Jurkat, Clone E6-1 (cell line): ENCODE data around the gene MIIP.

GRCh38 chr1:11108923-11109875, 9.5 kb upstream of the EXOSC10 start:
- RRBS, result no CpG with 5 or more reads among the region's 9 CpGs

DNA sequence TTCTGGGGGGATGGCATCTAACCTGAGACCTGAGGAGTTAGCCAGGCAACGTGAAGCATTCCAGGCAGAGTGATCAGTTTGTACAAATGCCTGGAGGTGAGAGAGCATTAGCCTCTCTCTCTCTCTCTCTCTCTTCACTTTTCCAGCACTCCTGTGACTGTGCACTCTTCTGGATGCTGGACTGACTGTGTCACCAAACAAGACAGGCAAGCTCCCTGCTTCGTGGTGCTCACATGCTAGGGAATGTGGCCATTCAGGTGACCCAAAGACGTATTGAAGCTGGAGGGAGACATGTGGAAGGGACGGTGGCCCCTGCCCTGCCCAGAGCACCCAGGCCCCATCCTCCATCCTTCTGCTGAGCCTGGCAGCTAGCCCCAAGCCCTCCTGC, 48.7 kb downstream of the UBIAD1 start:
- RRBS, result no CpG with 5 or more reads among the region's 4 CpGs

DNA sequence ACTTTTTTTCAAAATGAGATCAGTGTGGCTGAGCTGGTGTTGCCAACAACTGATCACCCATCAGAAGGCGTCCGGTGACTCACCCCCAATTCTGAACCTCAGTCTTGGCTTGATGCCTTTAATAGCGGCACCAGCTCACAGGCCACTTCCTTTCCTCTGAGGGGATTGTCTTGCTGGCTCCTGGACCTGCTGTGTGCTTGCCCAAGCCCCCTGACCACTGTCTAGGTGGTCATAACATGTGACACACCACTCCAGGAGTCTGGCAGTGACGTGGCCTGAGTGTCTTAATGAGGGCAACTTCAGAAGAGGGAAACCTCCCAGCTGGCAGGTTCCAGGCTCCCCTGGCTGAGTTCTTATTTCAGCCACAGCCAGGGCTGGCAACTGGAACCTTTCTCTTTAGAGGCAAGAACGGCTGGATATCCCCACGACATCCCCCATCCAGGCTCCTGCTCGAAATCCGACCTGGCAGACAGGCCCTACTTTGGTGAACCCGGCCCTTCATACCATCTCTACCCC, 1.8 kb downstream of the DRAXIN start:
- RRBS, result no CpG with 5 or more reads among the region's 9 CpGs

DNA sequence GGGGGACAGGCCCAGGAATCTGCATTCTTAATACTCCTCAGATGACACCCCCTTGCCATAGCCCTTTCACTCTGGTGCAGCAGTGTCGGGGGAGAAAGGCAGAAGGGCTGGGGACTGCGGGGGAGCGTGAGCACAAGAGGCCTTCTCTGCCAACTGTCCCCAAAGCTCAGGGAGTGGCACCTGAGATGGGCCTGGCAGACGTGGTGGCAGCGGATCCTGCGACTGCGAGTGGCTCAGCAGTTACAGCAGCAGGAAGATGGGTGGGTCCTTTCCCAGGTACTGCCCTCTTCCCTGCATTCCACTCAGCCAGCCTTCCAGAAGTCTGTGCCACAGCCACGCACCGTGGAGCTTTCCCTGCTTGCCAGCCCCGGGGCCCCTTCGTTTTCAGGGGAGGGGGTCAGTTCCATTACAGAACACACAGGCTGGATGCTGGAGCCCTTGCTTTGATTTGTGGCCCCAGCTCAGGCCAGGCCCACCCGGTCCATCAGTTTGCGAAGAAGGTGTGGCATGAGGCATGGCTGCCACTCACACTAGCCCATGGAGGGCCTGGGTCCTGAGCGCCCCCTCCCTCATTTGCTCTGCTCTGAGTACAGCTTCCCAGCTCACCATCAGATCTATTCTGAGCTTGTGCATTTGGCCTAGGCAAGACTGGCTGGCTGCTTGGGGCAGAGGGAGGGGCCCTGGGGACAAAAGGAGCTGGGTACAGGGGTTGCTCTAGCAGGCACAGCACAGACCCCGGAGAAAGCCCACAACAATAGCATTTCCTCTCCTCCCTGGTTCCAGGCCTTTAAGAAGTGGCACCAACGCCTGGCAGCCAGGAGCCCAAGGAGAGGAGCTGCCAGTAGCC, 17.1 kb downstream of the MTHFR start:
- RRBS, result no CpG with 5 or more reads among the region's 16 CpGs

DNA sequence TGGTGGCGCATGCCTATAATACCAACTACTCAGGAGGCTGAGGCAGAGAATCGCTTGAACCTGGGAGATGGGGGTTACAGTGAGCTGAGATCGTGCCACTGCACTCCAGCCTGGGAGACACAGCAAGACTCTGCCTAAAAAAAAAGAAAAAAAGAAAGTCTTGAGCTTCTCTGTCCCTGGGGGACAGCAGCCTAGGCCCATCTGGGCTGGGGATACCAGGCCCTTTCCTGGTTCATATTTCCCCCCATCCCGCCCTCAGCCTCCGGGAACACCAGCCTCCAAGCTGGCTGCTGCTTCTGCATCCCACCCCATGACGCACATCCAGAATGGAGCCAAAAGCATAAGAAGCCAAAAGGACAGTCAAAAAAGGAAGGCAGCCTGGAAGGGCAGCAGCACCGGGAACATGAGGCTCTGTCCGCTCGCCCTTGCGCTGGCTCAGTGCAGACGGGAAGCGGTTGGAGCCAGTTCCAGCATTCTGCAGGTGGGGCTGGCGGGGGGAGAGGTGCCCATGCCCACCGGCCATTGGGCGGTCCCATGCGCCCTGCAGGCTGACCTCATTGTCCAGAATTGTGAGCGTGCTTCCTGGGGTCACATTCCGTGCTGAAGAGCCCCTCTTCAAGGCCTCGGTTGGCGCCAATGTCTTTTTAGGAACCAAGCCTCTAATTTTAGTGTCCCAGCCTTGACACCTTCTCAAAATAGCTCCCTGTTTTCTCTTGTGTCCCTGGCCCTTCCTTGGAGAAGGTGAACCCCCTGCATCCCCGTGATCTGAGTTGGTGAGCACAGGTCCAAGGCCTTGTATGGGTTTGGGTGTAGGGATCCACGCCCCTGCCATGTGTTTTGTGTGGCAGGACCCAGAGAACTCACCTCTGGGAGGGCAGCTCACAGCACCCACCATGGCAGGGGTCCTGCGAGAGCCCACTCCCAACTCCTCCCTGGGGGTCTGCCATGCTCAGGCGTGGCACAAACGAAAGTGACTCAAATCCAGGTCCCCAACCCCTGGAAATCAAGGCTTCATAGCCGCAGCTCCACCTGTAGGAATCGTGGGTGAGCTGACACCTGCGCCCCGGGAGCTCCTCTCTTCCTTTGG, 28.4 kb upstream of the NPPB start:
- RRBS, result no CpG with 5 or more reads among the region's 29 CpGs

DNA sequence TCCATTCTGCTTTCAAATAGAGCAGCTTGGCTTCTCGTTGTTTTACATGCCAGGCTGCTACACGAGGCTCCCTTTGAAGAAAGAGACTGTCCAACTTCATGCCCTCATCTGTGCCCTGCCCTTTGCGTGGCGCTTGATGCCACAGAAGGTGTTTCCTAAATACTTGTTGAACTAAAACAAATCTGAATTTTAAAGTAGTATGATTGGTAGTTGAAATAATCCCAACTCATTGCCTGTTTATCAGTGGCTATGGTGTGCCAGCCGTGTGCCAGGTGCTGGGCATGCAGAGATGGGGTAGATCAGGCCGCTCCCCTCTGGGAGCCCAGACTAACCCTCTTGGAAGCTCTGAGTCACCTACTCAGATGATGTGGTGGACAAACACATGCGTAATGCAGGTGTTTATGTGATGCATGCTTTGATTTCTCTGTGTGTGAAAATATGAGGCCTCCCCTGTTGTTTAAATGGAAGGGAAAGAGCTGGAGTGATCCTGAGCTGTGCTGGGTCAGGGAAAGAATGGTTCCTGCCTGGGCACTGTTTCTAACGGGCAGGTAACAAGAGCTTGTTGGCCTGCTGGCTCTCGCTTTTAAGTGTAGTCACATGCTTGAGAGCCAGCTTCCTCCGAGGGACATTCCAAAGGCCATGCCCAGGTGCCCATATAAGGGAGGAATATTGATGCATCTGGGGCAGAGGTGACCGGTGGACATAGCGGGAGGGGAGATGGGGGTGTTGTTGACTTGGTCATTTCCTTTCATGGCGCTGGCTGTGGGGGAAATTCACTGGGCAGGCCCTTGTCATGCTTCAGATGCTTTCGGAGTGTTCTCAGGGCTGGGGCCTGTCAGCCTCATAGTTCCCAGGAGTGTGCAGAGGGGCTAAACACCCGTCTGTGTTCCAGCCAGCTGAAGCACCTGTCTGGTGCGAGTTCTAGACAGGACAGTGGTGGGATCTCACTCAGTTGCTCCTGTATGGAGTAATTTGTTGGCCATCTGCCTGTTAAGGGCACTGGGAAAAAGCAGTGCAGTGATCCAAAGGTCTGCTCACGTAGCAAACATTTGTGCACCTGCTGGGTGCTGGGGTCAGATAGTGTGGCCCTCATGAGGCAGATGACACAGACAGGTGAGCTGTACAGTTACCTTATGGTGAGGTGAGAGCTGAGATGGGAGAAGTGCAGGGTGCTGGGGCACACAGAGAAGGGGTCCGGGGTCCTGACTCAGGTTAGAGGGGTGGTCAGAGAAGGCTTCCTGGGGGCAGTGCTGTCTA, 10.3 kb downstream of the MFN2 start:
- RRBS, result 100% methylated on average over 1 of the region's 18 CpGs

- RRBS, result 2% methylated on average over 20 of the region's 79 CpGs
These were observed at the start of gene MIIP for GRCh38 chr1:12019106-12020112. TSS of gene MIIP (plus strand) at chr1:12019498.

- RRBS, result no CpG with 5 or more reads among the region's 2 CpGs
These were observed 3.0 kb downstream of the TNFRSF1B start for GRCh38 chr1:12169798-12170149.

DNA sequence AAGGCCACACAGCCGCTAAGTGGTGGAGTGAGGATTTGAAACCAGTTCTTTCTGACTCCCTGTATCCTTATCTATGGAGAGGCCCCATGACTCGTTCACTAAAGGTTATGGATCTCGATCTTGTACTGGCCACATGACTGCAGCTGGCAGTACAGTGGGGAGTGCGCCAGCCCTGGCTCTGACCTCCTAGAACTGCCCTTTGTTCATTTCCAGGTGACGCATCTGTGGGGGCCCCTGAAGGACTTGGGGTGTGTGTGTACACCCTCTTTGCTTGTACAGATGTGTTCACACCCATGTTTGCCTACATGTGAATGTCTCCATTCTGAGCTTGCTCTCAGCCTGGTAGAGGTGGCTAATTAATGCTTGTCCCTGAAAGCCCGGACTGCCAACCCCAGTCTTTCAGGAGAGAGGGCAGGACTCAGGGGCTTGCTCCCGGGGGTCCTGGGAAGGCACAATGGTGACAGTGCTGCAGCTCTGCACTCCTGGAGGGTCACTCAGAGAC, 19.8 kb downstream of the TNFRSF1B start:
- RRBS, result 40% methylated on average over 2 of the region's 7 CpGs

GRCh38 chr1:12201449-12201946, 28.3 kb upstream of the VPS13D start:
- RRBS, result no CpG with 5 or more reads among the region's 5 CpGs

GRCh38 chr1:12205318-12205555, 24.6 kb upstream of the VPS13D start:
- RRBS, result no CpG with 5 or more reads among the region's 1 CpG

DNA sequence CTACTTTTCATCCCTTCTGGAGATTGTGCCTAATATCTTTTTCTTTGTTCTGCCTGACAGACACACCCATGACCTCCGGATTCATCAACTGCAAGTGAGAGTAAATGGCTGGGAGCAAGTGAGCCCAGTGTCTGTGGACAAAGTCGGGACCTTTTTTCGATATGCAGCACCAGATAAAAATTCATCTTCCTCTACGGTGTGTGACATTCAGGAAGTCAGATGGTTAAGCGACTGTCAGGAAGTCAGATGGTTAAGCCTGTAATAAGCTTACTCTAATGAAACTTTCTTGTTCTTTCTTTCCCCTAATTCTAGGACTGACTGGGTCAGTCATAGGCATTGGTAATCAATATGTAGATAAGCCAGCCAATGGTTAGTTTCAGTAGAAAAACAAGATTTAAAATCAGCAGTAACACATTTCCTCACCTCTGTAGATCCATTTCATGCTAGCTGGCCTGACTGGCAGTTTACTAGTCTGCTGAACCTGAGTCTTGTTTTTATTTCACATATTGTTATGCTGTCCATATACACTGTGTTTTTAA, 115.6 kb downstream of the VPS13D start:
- RRBS, result no CpG with 5 or more reads among the region's 5 CpGs

GRCh38 chr1:12359719-12360280, 130.0 kb downstream of the VPS13D start:
- RRBS, result no CpG with 5 or more reads among the region's 3 CpGs

DNA sequence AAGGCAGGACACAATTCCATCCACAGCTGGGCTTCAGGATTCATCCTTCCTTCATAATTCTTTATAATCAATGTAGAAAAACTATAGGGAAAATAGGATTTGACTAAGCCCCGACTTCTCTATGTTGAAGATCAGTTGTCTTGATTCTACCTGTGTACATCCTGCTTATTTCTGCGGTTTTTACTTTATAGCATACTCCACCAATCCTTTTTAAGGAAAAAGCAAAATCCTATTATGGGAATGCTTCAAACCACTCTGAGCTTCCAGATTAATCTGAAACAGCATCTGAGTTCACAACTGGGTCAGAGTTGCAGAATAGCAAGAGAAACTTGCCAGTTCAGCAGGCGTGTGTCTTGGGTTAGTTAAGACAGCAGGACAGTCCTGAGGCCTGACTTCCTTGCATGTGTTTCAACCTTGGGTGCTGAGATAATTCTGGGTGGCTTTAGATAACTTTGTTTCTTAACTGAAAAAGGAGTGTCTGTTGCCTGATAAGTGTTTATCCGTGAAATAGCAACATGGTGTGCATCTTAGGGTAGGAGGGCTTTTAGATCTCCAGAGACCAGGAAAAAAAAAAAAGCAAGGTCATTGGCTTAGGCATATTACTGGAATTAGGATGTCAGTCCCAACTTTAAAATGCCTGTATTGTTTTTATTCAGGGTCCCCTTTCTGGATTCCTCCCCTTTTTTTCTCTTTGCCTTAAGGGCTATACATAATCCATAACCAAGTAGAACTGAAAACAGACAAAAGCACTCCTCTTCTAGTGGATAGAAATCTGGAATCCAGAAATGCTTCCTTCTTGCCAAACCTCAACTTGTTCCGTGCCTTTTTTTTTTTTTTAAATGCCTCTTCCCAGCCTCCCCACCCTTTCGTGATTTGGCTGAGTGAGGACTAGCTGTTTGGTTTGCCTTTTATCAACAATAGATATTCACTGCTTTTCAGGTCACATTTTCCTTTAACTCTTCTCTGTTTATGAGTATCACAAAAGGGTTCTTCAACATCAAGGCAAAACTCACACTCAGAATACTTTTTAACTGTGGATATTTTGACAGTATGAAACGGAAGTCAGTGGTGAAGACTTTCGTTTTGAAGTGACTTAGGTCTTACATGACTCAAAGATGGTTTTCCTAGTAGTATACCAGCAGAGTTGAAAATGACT, 169.1 kb downstream of the DHRS3 start:
- RRBS, result no CpG with 5 or more reads among the region's 8 CpGs

GRCh38 chr1:12472765-12473201, 145.2 kb downstream of the DHRS3 start:
- RRBS, result no CpG with 5 or more reads among the region's 4 CpGs

DNA sequence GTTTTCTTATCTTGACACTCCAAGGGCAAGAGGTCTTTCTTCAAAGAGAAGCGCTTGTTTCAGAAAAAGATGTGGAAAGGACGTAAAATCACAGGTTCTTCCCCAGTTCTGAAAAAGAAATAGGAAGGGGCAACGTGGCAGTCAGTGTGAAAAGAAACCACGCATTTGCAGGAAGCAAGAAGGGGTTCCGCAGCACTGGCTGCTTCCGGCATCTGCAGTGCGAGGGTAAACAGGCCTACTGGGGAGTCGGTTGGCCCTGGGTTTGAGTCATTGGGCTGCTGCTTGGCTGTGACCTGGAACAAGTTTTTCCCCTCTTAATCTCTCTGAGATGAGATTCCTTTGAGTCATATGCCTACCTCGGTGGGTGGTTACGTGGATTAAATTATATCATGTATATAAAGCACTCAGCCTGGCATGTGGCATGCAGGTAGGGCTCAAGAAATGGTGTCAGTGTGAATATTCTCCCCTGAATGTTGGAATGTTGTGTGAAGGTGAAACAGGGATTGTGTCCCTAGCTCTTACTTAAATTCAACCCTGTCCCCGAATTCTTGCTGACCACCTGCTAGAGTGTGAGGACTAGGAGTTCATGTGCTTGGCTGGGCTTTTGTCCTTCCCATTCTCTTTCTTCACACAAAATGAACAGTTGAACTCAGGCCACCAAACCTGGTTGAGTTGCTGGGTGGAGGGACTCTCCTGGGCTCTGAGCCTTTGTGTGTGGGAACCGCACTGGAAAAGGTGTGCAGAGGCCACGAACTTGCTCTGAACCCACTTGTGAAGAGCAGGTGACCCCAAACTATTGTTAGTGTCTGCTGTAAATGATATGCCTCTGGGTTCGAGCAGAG, 144.6 kb downstream of the DHRS3 start:
- RRBS, result no CpG with 5 or more reads among the region's 14 CpGs

DNA sequence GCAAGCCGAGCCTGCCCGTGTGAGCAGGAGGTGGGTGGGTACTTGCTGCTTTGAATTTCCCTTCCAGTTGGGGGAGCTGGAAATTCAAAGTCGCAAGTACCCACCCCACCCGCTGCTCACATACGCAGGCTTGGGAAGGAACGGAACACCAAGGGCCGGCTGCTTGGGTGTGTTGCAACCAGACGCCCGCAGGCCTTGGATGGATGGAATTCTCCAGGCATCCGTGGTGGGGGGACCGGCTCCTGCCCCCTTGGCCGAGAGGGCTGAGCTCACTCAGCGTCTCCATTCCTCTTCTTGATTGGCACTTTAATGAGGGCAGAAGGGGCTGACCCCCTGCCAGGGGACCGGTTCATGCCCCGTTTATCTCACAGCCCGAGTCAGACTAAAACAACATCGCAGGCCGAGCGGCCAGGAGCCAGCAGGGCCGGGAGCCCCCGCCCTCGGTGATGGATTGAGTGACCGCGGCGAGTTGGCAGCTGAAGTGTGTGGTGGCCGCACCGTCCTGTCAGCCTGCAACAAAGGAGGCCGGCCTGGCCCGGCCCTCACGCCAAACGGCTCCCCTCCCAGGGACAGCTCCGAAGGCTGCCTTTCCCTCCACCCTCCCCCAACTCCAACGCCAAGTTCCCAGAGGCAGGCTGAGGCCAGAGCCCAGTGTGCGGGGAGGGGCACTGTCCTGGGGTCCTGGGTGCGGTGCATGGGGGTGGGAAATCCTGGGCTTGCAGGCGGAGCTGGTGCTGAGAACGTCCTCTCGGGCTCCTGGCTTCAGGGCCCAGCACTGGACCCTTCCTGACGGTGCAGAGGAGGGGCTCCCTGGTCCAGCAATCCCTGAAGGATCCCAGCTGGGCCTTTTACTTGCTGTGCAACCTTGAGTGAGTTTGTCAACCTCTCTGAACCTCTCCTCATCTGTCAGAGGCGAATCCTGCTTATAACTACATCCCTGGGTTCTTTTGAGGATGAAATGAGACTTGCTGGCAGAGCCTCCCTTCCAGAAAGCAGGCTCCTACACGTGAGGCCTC, 77.7 kb downstream of the DHRS3 start:
- RRBS, result 100% methylated on average over 3 of the region's 41 CpGs

GRCh38 chr1:12595781-12596438, 22.1 kb downstream of the DHRS3 start:
- RRBS, result 82% methylated on average over 14 of the region's 45 CpGs

DNA sequence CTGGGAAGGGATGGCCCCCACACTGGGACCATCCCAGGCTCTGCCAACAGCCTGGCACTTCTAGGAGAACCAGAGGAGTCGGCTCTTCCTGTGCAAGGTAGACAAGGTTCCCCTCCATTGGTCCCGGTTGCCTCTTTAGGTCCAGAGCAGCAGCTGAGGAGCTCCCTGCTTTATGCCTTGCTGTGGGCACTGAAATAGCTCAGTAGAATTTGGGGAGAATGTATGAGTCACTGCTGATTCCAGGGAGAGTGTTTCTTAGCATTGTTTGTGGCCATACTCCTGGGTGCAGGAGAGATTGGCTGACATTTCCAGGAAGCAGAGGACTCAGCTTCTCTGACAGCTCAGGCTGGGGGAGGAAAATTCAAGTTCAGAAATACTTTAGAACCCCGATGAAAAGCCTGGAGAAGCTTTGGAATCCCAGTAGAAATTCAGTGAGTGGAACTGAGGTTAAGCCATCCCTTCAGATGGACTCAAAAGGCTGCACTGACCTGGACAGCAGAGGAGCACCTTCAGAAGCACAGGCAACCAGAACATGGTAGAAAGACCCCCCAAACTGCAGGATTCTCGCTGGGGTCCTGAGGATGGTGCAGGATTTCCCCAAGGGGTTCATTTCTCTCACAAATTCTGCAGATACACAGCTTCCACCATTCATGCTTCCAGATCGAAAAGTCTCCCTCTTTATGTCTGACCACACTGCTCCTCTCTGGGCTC, 19.8 kb downstream of the PRAMEF1 start:
- RRBS, result no CpG with 5 or more reads among the region's 5 CpGs

DNA sequence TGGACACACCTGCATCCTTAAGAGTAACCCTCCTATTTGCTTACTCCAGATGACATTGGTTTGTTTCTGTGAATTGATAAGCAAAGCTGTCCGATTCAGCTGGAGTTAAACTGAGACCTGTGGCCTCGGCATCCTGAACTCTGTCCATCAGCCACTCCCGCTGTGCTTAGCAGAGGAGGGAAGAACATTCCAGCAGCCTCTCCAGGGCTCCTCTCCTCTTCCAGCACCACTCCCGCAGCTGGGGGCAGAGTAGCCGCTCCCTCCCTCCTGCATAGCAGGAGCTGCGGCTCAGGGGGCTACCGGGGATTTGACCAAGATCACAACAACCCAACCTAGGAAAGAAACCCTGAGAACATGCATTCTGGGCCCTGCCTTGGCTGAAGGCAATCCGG, 8.8 kb downstream of the LRRC38 start:
- RRBS, result 97% methylated on average over 2 of the region's 8 CpGs